Spleen (tissue), 7 donors: ENCODE results near the genes CCL1 and FNDC8.

- PRO-cap, 4 experiments = no peak in any of the 4 experiments
- RAMPAGE, long total RNA, 4 experiments = no peak in any of the 4 experiments
Measured at GRCh38 chr17:32936776-32937697, 9.1 kb downstream of the TMEM98 start.

DNA sequence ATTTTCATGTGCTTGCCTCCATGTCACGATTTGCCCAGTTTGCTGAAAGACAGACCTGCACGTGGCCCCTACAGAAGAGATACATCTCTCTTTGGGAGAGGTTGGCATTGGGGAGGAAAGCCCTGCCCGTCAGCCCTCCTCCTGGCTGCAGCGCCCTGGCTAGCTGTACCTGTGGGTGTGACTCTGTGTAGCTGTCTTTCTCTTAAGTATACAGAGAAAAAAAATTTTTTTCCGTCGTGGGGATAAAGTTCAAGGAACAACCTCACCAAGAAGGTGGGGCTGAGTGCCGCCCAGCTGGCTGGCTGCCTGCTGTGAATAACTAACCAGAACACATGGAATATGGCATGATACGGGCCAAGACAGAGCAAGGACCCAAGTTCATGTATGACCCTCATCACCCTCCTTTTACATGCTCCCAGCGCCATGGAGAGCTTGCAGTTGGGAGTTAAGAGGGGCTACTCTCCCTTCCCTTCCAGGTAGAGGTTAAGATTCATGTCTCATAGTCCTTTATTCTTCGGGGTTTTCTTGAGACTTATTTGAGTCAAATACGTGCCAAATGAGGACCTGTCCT is 26.6 kb downstream of the TMEM98 start:
- PRO-cap, 4 experiments = no peak in any of the 4 experiments
- RAMPAGE, long total RNA, 4 experiments = no peak in any of the 4 experiments

DNA sequence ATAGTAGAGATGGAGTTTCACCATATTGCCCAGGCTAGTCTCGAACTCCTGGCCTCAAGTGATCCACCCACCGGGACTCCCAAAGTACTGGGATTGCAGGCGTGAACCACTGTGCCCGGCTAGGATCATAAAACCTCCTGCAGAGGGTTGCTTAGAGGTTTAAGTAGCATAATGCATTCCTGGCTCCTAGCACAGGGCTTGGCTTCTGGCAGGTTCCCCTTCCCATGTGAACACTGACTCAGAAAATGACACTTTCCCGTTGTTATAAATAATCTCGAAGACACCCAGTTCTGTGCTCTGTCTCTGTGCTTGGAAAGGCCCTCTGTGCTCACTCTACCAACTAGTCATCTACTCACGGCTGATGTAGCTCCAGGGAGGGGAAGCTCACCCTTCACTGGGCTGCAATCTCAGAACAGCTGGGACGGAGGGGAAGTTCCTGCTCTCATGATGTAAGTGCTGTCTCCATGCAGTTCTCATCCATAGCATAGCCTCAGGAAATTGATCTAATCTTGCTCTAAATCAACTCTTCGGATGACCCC is 230.4 kb upstream of the ASIC2 start:
- PRO-cap, 4 experiments = no peak in any of the 4 experiments
- RAMPAGE, long total RNA, 4 experiments = no peak in any of the 4 experiments

DNA sequence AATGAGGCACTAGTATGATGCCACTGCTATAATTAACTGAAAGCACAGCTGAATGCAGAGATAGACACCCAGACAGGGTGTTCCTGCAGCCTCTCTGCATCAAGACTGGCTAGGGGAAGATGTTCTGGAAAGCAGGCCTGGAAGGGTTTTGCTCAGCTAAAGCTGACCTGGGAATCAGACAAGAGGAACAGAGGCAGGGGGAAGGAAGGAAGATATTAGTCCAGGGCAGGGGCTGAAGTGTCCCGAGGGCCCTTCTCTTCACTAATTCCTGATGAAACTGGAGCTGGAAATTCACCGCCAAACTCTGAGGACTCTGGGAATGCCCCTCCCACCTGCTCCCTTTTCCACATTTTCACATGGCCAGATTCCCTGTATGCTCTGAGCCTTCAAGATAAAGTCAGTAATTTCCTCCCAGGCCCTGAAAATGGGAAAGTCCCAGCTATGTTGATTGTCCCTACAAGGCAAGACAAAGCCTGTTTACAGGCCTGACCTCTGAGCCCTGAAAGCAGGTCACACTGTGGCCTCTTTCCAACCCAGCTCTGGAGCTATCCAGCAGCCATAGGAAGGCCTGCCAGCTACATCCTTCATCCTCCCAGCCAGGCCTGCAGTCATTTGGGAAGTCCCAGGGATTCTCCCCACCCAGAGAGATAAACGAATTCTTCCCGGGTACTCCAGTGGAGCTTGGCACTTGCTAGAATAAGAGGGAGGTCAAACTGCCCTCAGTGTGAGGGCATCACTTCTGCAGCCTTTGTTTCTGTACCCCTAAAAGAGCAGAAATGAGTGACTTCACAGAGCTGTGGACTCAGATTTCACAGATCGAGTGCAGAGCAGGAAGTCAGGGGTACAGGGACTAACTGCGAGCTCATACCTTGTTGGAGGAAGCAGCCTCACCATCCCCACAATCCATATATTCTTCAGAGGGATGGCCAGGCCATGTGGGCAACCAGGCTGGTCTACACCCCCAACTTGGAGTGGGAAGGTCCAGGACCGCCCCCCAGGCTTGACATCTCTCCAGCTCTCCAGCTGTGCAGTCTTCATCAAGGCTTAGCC is 19.6 kb upstream of the CCL2 start:
- PRO-cap, 4 experiments = peak in 1 of 4 experiments; most common minus-strand start position 263 of the sequence (in 1)
- RAMPAGE, long total RNA, 4 experiments = no peak in any of the 4 experiments

- PRO-cap, 4 experiments = no peak in any of the 4 experiments
- RAMPAGE, long total RNA, 4 experiments = no peak in any of the 4 experiments
Measured at GRCh38 chr17:34242512-34243134, 12.5 kb upstream of the CCL2 start.

- PRO-cap, 4 experiments = no peak in any of the 4 experiments
- RAMPAGE, long total RNA, 4 experiments = no peak in any of the 4 experiments
Measured at GRCh38 chr17:34362937-34363601, at the start of gene CCL1. Gene CCL1 (minus strand): TSS chr17:34363233.

- PRO-cap, 4 experiments = no peak in any of the 4 experiments
- RAMPAGE, long total RNA, 4 experiments = no peak in any of the 4 experiments
Measured at GRCh38 chr17:34387011-34387748, 24.1 kb upstream of the CCL1 start.

- PRO-cap, 4 experiments = no peak in any of the 4 experiments
- RAMPAGE, long total RNA, 4 experiments = no peak in any of the 4 experiments
Measured at GRCh38 chr17:34581443-34582262, 2.3 kb downstream of the TMEM132E start.

DNA sequence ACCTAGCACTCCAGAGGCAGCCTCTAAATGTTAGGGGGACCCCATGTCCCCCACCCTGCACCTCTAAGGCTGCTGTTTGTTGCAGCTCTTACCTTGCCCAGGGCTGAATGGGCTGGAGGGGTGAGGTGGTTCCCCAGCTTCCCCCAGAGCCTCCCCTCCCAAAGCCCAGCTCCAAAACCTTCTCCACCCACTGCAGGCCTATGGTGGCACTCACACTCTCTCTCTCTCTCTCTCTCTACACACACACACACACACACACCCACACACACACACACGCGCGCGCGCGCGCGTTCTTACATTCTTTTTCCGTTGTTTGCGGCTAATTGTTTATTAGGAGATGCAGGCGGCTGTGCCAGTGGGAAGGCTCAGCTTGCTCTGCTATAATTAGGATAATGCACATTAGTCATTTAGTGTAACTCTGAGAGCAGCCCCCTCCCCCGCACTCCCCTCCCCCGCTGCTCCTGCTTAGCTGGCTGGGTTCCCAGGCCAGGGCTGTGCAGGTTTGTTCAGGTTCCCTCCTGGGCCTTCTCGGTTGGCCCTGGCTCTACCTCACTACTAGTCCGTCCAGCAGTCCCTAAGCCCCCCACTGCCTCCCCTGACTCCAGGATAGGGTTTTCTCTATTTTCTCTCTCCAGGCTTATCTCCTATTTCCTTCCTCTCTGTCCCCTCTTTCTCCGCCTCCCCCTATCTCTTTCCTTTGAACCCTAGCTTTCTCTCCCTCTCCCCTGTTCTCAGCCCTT is 33.7 kb downstream of the TMEM132E start:
- PRO-cap, 4 experiments = no peak in any of the 4 experiments
- RAMPAGE, long total RNA, 4 experiments = no peak in any of the 4 experiments

DNA sequence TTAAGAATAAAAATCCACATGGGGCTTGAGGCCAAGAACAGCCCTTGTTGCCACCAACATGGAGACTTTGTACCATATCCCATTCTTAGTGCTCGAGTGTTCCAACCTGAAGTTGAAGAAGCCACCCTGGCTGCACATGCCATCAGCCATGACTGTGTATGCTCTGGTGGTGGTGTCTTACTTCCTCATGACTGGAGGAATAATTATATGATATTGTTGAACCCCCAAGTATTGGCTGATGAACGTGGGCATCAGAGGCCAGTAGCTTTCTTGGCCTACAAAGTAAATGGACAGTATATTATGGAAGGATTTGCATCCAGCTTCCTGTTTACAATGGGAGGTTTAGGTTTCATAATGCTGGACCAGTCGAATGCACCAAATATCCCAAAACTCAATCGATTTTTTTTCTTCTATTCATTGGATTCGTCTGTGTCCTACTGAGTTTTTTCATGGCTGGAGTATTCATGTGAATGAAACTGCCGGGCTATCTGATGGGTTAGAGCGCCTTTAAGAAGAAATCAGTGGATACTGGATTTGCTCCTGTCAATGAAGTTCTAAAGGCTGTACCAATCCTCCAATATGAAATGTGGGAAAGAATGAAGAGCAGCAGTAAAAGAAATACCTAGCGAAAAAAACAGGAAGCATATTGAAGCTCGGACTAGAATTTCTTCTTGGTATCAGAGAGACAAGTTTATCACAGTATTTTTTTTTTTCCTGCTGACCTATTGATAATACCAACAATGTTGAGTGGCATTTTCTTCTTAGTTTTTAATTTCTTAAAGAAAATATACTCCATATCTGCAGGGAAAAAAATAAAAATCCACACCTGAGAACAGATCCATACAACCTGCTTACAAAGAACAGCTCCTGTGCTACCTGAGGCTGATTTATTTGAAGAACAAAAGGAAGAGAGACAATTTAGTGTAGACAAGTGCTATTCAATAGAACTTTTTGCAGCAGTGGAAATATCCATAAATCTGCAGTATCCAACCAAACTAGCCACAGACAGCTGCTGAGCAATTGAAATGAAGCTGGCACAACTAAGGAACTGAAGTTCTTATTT is 25.3 kb downstream of the LIG3 start:
- PRO-cap, 4 experiments = no peak in any of the 4 experiments
- RAMPAGE, long total RNA, 4 experiments = no peak in any of the 4 experiments

DNA sequence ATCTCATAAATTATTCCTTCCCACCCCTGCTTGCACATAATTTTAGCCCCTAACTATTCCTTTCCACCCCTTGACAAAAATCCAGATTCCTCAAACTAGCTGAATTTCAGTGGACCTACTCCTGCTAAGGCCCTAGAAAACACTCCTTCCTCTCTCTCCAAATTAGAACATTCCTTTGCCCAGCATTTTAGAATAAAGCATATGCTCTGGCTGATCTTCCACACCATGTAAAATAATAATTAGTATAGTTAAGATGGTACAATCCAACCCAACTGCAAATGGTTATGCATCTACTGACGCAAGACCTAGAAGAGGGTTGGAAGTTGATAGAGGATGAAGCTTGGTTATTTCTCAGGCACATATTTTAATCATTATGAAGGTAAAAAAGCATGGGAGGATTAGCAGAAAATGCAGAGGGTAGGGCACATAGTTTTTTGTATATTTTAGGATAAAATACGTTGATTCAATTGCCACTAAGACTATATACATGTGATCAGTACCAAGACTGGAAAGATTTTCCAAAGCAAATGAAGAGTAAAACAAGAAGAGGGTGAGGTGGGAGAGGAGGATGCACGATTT is 16.6 kb upstream of the RFFL start:
- PRO-cap, 4 experiments = no peak in any of the 4 experiments
- RAMPAGE, long total RNA, 4 experiments = no peak in any of the 4 experiments

- PRO-cap, 4 experiments = no peak in any of the 4 experiments
- RAMPAGE, long total RNA, 4 experiments = no peak in any of the 4 experiments
Measured at GRCh38 chr17:35086907-35087518, 23.5 kb upstream of the RFFL start.

GRCh38 chr17:35121448-35121706 is at the start of gene FNDC8:
Gene FNDC8 (plus strand): TSS chr17:35121615.
- PRO-cap, 4 experiments = no peak in any of the 4 experiments
- RAMPAGE, long total RNA, 4 experiments = no peak in any of the 4 experiments

- PRO-cap, 4 experiments = peak in 1 of 4 experiments; most common plus-strand start chr17:35132281 (in 1)
- RAMPAGE, long total RNA, 4 experiments = no peak in any of the 4 experiments
Measured at GRCh38 chr17:35132096-35132444, 10.0 kb downstream of the NLE1 start.

DNA sequence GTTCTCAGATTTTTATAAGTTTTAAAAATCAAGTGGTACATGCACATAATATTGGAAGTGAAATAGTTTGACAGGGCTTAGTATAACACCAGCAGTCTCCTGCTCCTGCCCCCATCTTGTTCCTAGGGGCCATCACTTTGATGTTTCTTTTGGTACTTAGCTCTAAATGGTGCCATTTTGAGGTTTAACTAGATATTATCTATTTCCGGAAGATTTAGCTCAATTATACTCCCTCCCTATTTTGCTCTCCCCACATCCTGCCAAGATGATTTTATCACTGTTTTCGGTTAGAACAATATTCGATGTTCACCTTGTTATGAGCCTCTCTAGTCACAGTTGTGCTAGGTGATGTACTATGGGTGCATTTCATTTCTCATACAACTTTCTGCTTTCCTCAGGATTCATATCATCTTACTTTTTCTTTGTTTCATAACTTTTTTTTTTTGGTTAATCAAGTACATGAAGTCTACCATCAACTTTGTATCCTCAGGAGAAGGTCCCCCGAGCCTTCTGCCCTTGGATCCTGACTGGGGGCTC is 20.0 kb upstream of the SLC35G3 start:
- PRO-cap, 4 experiments = peak in 4 of 4 experiments; most common plus-strand start position 344 of the sequence (in 4); most common minus-strand start position 115 of the sequence (in 2)
- RAMPAGE, long total RNA, 4 experiments = no peak in any of the 4 experiments

DNA sequence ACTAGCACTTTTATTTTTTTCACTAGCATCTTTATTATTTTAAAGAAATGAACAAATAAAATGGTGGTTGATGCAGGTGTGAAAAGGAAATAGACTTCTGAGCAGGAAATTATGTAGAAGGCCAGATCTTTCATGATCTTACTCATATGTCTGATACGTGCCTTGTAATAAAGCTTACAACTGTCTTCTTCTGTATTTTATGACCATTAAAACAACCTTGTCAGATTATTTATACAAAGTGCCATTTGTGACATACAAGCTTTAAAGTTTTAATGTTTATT is 6.3 kb downstream of the SLFN12L start:
- PRO-cap, 4 experiments = no peak in any of the 4 experiments
- RAMPAGE, long total RNA, 4 experiments = no peak in any of the 4 experiments

GRCh38 chr17:35603337-35603730 is 16.2 kb downstream of the AP2B1 start:
- PRO-cap, 4 experiments = no peak in any of the 4 experiments
- RAMPAGE, long total RNA, 4 experiments = no peak in any of the 4 experiments

- PRO-cap, 4 experiments = peak in 1 of 4 experiments; most common plus-strand start chr17:35809721 (in 1)
- RAMPAGE, long total RNA, 4 experiments = no peak in any of the 4 experiments
Measured at GRCh38 chr17:35809640-35810310, 491 bp downstream of the TAF15 start.

GRCh38 chr17:35890781-35891316 is 10.7 kb upstream of the CCL5 start:
- PRO-cap, 4 experiments = peak in 1 of 4 experiments; most common plus-strand start chr17:35891079 (in 1)
- RAMPAGE, long total RNA, 4 experiments = no peak in any of the 4 experiments

- PRO-cap, 4 experiments = peak in 3 of 4 experiments; most common plus-strand start chr17:36089011 (in 3); most common minus-strand start chr17:36088900 (in 2)
- RAMPAGE, long total RNA, 4 experiments = no peak in any of the 4 experiments
Measured at GRCh38 chr17:36088684-36089122, 1.2 kb downstream of the CCL3 start.